HepG2 (cell line): ENCODE measurements around the genes C3orf62 and SEMA3F.

- RRBS, 2 experiments, result no CpG with 5 or more reads among the region's 3 CpGs
CAGE:
- cytosol, long polyA minus RNA, result no peak
- cytosol, long polyA plus RNA, result start-site peak on the plus strand at chr3:49023109-49023171, 55 and 147 reads in 2 replicates
- long polyA plus RNA, result start-site peak on the plus strand at chr3:49023129-49023157, 109 and 131 reads in 2 replicates
- nucleus, long polyA minus RNA, result no peak
- nucleus, long polyA plus RNA, result start-site peak on the plus strand at chr3:49023085-49023139, 53 and 22 reads in 2 replicates
These were observed 1.1 kb downstream of the NDUFAF3 start for GRCh38 chr3:49023070-49023426.

DNA sequence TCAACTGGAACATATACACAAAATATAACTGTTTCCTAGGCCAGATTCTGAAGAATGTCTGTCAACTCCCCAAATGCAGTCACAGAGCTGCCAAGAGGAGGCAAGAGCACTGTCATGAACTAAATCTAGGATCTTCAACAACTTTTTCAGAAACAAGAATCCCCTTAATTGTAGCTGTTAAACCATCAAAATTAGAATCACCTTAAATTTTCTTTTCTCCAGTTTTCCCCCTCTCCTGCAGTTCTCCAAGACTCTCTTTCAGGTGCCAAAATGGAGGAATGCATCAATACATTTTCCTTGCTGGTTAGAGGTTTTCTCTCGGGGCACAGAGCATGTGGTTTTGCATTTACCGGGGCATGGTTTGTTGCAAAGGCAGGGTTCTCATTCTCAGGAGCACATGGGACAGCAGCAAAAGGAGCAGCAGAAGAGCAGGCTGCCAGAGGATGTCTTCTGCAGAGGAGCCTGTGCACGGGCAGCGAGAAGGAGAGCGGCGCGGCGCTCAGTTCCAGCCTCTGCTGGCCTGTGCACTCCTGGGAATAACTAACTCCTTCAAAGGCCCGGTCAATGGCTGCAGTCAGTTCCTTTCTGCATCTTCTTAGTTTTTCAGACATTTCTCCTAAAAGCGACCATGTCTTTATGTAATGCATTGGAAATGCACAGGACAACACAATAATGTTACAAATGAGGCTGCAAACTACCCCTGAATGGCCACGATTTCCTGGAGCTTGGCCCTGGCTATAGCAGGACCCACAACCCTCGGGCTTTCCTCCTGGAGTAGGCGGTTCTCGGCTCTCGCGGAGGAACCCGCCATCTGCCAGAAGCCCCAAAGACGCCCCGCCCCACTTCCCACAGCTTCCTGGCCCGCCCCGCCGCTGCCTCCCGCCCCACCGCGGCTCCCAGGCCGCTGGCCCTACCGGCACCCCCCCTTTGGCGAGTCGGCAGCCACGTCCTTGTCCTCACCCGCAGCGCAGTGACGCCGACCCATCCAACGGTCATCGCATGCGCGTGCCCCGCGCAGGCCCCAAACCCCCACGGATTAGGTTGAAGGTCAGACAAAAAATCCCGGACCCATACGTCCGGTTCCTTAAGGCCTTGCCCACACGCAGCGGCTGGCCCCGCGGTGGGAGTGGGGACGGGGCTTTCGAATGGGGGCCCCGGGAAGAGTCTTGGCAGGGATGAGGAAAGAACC, at the start of gene C3orf62:
Gene C3orf62 (minus strand): TSS at position 1,007 of the 1,189 bp plus-strand sequence.
- RRBS, 2 experiments, result 96 to 98% methylated on average over 6 of the region's 51 CpGs
CAGE:
- cytosol, long polyA minus RNA, result no peak
- cytosol, long polyA plus RNA, result no peak
- long polyA plus RNA, result no peak
- nucleus, long polyA minus RNA, result no peak
- nucleus, long polyA plus RNA, result no peak

- RRBS, 2 experiments, result no CpG with 5 or more reads among the region's 2 CpGs
CAGE:
- cytosol, long polyA minus RNA, result no peak
- cytosol, long polyA plus RNA, result no peak
- long polyA plus RNA, result no peak
- nucleus, long polyA minus RNA, result no peak
- nucleus, long polyA plus RNA, result no peak
These were observed 19.8 kb upstream of the C3orf62 start for GRCh38 chr3:49296729-49297313.

DNA sequence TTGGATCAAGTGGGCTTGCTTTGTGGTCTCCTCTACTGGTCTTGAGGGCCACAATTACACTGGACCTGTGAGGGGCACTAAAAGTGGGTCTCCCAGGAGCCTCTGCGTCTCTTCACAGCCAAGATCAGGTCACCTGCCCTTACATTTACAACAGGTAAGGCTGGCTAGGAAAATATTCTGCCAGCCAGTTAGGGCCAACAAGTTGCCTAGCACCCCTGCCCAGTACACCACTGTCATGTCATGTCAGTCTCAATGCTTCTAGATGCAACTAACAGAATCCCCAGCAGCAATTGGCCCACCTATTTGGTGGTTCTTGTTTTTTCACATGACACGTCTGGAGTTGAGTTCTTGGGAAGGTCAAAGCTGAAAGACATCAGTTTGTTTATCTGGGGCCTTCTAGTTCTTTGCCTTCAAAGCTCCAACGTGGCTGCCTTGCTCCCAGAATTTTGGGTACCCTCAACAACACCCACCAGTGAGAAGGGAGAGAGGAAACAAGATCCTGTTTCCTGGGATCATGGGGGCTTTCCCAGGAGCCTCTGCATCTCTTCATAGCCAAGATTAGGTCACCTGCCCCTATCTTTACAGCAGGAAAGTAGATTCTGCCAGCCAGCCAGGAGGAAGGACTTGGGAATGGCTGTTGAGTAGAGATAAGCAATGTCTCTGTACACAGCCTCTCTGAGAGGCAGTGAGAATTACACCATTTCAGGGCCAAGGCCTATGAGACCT, 8.8 kb downstream of the GPX1 start:
- RRBS, 2 experiments, result no CpG with 5 or more reads among the region's 3 CpGs
CAGE:
- cytosol, long polyA minus RNA, result no peak
- cytosol, long polyA plus RNA, result no peak
- long polyA plus RNA, result no peak
- nucleus, long polyA minus RNA, result no peak
- nucleus, long polyA plus RNA, result no peak

DNA sequence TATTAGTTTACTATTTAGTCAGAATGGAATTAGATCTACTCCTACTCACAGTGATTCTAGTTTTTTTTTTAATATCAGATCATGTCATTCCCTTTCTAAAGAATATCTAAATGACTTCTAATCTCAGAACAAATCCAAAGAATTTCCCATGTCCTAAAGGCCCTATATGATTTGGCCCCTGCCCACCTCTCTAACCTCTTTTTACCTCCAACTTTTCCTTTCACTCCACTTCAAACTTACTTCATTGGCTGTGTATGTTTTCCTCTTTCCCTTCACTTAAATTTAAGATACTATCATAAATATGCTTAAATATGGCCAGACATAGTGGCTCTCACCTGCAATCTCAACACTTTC, 4.2 kb downstream of the RHOA start:
CAGE:
- cytosol, long polyA minus RNA, result no peak
- cytosol, long polyA plus RNA, result no peak
- long polyA plus RNA, result no peak
- nucleus, long polyA minus RNA, result no peak
- nucleus, long polyA plus RNA, result no peak

DNA sequence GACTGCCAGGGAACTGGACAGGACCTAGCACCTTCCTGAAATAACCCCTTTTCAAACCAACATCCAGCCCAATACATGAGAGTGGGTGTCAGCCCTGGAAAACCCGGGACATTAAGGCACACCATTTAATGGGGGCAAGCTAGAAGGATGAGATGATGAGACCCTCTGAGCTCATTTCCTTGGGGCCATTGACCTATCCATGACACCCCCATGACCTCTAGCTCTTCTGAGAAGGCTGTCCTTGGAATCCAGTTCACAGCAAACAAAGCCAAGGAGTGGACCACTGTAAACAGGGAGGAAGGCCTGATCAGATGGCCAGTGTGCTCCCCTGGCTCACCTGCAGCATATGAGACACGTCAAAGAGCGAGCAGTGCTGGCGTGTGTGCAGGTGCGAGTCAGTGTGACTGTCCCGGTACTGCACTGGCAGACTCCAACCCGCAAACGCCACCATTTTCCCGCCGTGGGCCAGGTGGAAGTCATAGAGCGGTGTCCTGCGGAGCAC, 455 bp downstream of the AMT start:
- RRBS, 2 experiments, result no CpG with 5 or more reads among the region's 12 CpGs
CAGE:
- cytosol, long polyA minus RNA, result no peak
- cytosol, long polyA plus RNA, result no peak
- long polyA plus RNA, result no peak
- nucleus, long polyA minus RNA, result no peak
- nucleus, long polyA plus RNA, result no peak

- RRBS, 2 experiments, result no CpG with 5 or more reads among the region's 13 CpGs
CAGE:
- cytosol, long polyA minus RNA, result start-site peak on the plus strand at chr3:49468918-49468953, 34 reads
- cytosol, long polyA plus RNA, result no peak
- long polyA plus RNA, result no peak
- nucleus, long polyA minus RNA, result no peak
- nucleus, long polyA plus RNA, result no peak
These were observed 1.2 kb upstream of the DAG1 start for GRCh38 chr3:49468815-49469385.

DNA sequence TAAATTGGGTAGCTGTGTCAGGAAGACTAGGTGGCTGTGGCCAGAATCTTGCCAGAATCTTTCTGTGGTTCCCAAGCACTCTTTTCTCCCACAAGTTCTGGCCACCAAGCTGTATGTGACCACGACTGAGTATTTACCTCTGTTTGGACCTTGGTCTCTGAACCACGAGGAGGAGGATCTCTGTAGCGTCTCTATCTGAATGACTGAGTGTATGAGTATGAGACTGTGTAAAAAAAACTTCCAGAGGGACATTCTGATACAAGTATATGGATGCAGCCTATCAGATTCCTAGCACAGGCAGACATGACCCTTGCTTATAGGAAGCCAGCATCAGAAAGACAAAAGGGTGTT, 30.6 kb downstream of the DAG1 start:
- RRBS, 2 experiments, result no CpG with 5 or more reads among the region's 3 CpGs
CAGE:
- cytosol, long polyA minus RNA, result no peak
- cytosol, long polyA plus RNA, result no peak
- long polyA plus RNA, result no peak
- nucleus, long polyA minus RNA, result no peak
- nucleus, long polyA plus RNA, result no peak

- RRBS, 2 experiments, result no CpG with 5 or more reads among the region's 2 CpGs
CAGE:
- cytosol, long polyA minus RNA, result no peak
- cytosol, long polyA plus RNA, result no peak
- long polyA plus RNA, result no peak
- nucleus, long polyA minus RNA, result no peak
- nucleus, long polyA plus RNA, result no peak
These were observed 34.5 kb upstream of the BSN start for GRCh38 chr3:49519776-49520137.

DNA sequence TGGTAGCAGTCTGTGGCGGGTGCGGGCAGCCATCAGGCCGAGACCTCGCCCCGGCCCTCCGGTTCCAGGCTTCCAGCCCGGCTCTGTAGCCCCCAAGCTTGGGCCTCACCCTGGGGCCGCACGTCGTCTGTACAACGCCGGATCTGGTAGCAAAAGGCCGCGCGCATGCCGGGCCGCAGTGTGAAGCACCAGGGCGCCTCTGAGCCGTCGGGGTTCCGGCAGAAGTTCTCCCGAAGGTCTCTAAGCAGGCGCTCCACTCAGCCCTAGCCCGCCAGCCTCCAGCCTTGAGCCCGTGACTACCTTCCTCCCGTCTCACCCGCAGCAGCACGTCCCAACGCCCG, 3.4 kb downstream of the MST1 start:
- RRBS, 2 experiments, result no CpG with 5 or more reads among the region's 30 CpGs
CAGE:
- cytosol, long polyA minus RNA, result no peak
- cytosol, long polyA plus RNA, result no peak
- long polyA plus RNA, result no peak
- nucleus, long polyA minus RNA, result no peak
- nucleus, long polyA plus RNA, result no peak

GRCh38 chr3:49902576-49902958, 1.1 kb downstream of the MST1R start:
- RRBS, 2 experiments, result no CpG with 5 or more reads among the region's 24 CpGs
CAGE:
- cytosol, long polyA minus RNA, result no peak
- cytosol, long polyA plus RNA, result no peak
- long polyA plus RNA, result no peak
- nucleus, long polyA minus RNA, result no peak
- nucleus, long polyA plus RNA, result no peak

- RRBS, 2 experiments, result under 1 to 1% methylated on average over 63 to 64 of the region's 84 CpGs
CAGE:
- cytosol, long polyA minus RNA, result start-site peak on the plus strand at chr3:50155010-50155118, 14 reads
- cytosol, long polyA plus RNA, result no peak
- long polyA plus RNA, result no peak
- nucleus, long polyA minus RNA, result no peak
- nucleus, long polyA plus RNA, result no peak
These were observed 518 bp upstream of the SEMA3F start for GRCh38 chr3:50154449-50155163.

DNA sequence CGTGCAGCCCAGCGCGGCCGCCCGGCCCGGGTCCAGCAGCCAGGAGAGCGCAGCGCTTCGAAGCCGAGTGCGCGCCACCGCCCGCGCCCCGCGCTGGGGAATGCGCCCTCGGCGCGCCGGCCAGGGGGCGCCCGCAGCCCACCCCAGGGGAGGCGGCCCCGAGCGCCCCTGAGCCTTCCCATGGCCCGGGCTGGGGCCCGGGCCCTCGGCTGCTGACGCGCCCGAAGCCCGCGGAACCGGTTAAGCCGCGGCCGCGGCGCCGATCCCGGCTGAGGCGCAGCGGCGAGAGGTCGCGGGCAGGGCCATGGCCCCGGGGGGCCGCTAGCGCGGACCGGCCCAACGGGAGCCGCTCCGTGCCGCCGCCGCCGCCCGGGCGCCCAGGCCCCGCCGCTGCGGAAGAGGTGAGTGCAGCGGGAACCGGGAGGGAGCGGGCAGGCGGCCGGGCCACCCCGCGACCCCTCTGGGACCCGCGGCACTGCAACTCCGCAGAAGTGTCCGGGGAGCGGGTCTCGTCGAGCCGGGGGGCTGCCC, at the start of gene SEMA3F:
Gene SEMA3F (plus strand): TSS at position 161 of the 531 bp plus-strand sequence.
- RRBS, 2 experiments, result 2 to 3% methylated on average over 61 of the region's 80 CpGs
CAGE:
- cytosol, long polyA minus RNA, result no peak
- cytosol, long polyA plus RNA, result no peak
- long polyA plus RNA, result no peak
- nucleus, long polyA minus RNA, result no peak
- nucleus, long polyA plus RNA, result no peak

DNA sequence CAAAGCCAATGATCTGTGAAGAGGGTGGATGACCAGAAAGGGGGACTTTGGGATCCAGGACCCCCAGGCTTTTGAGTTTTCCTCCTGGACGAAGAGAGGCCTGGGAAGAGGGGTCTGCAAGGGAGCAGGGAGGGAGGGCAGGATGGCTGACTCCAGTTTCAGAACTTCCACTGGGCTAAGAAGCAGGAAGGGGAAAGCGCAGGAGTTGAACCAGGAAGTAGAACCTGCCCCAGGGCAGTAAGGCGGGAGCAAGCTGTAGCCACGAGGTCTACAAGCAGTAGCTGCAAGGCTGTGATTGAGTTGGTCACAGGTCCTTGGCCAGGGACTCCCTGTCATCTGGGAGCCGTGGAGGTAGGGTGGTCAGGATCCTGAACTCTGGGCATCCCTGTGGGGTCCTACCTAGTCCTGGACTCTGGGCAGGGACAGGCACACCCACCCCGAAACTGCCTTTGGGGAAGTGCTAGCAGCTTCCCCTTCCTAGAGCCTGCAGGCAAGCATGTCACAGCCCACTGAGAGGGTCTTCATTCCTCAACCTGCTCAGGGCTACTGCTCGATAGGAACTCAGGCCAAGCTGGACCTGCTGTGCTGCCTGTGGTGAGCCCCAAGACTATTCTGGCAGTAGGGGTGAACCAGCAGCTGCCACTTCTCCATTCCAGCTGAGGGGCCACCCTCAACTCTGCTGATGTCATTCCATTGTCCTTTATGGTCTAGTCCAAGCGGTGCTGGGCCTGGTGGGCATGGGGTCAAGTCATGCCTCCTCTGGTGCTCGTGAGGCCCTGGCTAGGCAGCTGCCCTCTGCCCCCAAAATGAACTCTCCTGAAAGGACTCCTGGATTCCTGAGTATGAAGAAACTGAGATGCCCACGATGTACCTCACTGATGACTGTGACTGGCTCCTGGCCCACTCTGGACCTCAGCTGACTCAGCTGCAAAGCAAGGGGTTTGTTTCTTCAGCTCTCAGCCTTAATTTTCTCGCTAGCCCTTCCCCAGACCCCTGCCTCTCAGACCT, 5.6 kb upstream of the GNAI2 start:
- RRBS, 2 experiments, result no CpG with 5 or more reads among the region's 11 CpGs
CAGE:
- cytosol, long polyA minus RNA, result no peak
- cytosol, long polyA plus RNA, result no peak
- long polyA plus RNA, result no peak
- nucleus, long polyA minus RNA, result no peak
- nucleus, long polyA plus RNA, result no peak

DNA sequence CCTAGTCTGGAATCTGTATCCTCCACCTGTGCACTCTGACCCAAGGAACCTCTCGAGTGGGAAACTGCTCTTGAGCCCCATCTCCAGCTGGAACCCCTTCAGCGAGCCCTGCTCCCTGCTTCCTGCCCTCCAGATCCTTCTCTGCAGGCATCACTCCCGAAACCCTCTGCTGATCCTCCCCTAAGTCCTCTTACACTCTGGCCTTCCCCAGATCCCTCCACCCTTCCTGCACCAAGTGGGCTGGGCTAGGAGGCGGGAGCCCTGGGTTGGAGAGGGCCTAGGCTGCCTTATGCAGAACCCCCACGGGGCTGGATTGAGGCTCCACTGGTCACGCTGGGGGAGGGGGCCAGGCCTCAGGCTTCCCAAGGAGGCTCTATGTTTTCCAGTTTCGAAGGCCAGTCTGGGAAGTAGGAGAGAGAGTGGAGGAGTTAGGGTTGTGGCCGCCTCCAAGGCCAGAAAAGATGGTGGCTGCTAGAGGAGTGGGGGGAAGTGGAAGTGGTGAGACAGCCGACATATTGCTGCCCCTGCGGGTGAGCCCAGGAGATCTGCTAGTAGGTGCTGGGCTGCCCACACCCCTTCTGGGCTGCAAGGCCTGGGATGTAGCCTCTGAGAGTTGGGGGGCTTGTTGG, 1.1 kb downstream of the GNAI2 start:
- RRBS, 2 experiments, result no CpG with 5 or more reads among the region's 10 CpGs
CAGE:
- cytosol, long polyA minus RNA, result no peak
- cytosol, long polyA plus RNA, result no peak
- long polyA plus RNA, result no peak
- nucleus, long polyA minus RNA, result no peak
- nucleus, long polyA plus RNA, result no peak

DNA sequence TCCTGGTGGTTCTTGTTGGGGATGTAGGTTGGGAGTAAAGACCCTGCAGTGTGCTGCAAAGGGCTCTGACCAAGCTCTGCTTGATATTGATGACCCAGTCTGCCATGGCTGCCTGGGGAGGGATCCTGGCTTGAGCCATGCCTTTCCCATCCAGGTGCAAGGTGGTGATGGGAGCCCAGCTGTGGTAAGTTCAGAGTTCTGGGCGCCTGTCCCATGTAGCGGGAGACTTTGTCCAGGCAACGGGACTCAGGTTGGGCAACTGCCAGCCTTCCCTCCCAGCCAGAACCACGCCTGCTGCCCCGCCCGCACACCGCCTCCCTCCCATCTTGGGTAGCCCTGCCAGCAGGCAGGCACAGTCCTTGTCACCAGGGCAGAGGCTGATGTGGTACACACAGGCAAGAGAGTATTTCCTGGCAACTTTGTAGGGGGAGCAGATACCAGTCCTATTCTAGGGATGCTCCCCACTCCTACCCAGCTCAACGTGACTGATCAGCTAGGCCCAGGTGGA, 2.7 kb downstream of the GNAI2 start:
- RRBS, 2 experiments, result no CpG with 5 or more reads among the region's 8 CpGs
CAGE:
- cytosol, long polyA minus RNA, result no peak
- cytosol, long polyA plus RNA, result no peak
- long polyA plus RNA, result no peak
- nucleus, long polyA minus RNA, result no peak
- nucleus, long polyA plus RNA, result no peak

DNA sequence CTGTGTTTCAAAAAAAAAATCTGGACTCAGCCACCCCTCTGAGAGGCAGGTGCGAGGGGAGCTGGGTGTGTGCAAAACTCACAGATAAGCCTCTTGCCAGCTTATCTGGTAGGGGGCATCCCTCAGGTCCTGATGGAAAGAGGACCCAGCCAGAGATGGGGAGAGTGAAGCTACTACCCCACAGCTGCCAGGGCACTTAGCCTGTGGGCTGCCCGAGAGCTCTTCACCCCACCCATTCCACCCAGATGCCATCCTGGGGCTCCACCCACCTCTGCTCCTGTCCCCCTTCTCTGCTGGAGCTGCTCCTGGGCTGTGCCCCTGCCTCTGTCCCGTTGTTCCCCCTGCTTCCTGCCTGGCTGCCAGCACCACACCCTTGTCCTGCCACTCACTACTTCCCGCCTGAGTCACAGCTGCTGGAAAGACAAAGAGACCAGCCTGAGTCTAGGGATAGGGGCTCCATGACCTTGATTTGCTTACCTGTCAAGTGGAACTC, 12.3 kb downstream of the GNAI2 start:
- RRBS, 2 experiments, result no CpG with 5 or more reads among the region's 4 CpGs
CAGE:
- cytosol, long polyA minus RNA, result no peak
- cytosol, long polyA plus RNA, result no peak
- long polyA plus RNA, result no peak
- nucleus, long polyA minus RNA, result no peak
- nucleus, long polyA plus RNA, result no peak

DNA sequence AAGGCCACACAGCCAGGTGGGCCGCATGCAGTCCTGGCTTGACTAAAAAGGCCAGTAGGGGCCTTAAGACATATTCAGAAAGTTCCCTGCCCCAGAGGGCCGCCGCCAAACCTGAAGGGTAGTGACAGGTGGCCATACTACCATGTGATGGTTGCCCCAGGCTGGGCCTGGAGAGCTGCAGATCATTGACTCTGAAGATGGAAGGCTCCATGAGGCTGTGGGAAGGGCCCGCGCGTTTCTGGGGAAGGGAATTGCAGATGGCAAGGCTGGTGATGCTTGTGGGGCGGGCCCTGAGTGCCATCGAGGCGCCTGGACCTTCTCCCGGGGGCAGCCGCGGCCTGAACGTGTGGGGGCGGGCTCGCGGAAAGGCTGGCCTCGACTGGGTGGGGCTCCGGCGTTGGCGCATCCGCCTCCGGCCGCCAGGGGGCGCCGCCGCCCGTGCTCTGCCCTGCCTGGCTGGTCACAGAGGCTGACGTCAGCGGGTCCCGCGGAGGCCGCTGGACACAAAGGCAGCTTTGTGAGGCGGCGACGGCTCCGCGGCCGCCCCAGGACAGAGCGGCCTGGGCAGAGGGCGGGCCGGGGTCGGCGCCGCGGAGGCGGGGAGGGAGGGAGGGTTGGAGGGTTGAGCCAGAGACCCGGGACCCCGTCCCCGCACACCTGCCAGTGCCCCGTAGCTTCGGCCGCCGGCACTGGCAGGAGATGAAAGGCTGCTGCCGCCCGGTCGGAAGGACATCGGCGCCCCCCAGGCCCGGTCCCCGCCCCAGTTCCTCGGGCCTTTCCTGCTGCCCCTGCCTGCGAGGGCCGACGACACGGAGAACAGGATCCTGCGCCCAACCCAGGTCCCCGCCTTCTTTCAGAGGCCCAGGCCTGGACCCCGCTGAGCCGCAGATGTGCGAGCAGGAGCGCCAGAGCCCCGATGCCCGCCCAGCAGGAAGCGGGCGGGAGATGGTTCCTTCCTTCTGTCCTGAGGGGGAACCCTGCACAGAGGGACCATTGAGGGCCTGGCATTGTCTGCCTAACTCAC, 8.9 kb upstream of the SEMA3B start:
- RRBS, 2 experiments, result 2% methylated on average over 22 of the region's 75 CpGs
CAGE:
- cytosol, long polyA minus RNA, result no peak
- cytosol, long polyA plus RNA, result no peak
- long polyA plus RNA, result no peak
- nucleus, long polyA minus RNA, result start-site peak on the plus strand centred at position 633 of the sequence, 39 bp wide, 7 reads; start-site peak on the plus strand centred at position 931 of the sequence, 80 bp wide, 7 reads
- nucleus, long polyA plus RNA, result no peak

DNA sequence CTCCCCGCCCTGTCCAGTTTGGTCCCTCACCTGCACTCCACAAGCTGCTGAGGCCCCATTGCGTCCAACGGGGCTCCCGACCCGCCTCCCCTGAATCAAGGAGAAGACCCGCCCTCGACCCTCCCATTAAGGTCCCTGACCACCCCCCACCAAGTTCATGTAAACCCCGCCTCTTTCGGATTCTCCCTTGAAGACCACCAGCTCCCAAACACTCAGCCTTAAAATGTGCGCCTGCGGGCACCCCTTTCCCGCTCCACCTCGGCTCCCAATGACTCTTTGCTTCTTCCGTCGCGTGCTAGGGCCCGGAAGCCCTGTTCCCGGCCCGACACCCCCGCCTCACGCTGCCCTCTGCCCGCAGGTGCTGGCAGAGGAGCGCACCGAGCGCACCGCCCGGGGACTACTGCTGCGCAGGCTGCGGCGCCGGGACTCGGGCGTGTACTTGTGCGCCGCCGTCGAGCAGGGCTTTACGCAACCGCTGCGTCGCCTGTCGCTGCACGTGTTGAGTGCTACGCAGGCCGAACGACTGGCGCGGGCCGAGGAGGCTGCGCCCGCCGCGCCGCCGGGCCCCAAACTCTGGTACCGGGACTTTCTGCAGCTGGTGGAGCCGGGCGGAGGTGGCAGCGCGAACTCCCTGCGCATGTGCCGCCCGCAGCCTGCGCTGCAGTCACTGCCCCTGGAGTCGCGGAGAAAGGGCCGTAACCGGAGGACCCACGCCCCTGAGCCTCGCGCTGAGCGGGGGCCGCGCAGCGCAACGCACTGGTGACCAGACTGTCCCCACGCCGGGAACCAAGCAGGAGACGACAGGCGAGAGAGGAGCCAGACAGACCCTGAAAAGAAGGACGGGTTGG, 2.7 kb upstream of the LSMEM2 start:
- RRBS, 2 experiments, result 99% methylated on average over 28 to 29 of the region's 81 CpGs
CAGE:
- cytosol, long polyA minus RNA, result no peak
- cytosol, long polyA plus RNA, result no peak
- long polyA plus RNA, result no peak
- nucleus, long polyA minus RNA, result no peak
- nucleus, long polyA plus RNA, result no peak

DNA sequence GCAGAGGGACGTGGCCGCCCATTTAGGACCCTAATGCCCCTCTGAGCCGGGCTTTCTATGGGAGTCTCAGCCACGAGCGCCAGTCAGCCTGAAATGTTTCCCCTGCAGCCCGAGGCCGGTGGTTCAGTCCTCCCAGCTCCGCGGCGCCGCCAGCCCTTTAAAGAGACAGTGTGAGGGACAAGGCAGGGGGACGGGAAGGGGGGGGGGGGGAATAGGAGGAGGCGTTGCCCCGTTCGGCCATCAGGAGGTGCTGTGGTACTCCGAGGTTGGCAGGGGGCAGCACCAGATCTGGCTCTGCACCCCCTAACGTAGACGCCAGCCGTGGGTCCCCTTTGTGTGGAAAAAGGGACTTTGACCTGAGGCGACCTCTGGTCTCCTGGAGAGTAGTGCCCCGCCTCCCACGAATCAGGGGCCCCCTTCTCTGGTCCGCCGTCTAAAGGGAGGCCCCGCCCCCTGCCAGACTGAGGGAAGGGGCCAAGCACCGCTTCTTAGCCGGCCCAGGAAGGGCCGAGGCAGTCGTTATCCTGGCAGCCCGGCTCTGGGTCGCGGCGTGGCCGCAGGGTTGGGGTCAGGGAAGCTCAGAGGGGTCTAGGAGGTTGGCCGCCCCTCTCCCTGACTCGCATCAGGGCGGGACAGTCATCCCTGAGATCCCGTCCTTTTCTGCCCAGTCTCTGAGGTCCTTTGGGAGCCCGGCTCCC, 777 bp downstream of the HYAL2 start:
- RRBS, 2 experiments, result 1 to 4% methylated on average over 8 to 9 of the region's 39 CpGs
CAGE:
- cytosol, long polyA minus RNA, result no peak
- cytosol, long polyA plus RNA, result no peak
- long polyA plus RNA, result no peak
- nucleus, long polyA minus RNA, result no peak
- nucleus, long polyA plus RNA, result no peak